ENCODE measurements around the gene GJC1.

DNA sequence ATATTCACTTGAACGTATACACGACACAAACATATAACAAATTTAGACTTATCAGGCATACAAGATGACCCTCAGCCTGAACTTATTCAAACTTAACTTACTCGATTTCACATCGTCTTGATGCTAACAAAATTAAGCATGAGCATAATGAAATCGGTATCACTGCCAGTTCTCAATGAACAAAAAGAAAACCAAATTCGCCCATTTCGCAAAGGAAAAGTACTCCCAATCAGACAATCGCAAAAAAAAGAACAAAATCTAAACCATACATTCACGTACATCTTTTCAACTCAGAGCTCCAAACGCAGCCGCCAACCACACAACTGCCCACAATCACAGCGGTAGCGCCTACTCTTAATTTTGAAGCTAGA is 1.1 kb downstream of the GJC1 start:
- RRBS, result no CpG with 5 or more reads among the region's 13 CpGs

DNA sequence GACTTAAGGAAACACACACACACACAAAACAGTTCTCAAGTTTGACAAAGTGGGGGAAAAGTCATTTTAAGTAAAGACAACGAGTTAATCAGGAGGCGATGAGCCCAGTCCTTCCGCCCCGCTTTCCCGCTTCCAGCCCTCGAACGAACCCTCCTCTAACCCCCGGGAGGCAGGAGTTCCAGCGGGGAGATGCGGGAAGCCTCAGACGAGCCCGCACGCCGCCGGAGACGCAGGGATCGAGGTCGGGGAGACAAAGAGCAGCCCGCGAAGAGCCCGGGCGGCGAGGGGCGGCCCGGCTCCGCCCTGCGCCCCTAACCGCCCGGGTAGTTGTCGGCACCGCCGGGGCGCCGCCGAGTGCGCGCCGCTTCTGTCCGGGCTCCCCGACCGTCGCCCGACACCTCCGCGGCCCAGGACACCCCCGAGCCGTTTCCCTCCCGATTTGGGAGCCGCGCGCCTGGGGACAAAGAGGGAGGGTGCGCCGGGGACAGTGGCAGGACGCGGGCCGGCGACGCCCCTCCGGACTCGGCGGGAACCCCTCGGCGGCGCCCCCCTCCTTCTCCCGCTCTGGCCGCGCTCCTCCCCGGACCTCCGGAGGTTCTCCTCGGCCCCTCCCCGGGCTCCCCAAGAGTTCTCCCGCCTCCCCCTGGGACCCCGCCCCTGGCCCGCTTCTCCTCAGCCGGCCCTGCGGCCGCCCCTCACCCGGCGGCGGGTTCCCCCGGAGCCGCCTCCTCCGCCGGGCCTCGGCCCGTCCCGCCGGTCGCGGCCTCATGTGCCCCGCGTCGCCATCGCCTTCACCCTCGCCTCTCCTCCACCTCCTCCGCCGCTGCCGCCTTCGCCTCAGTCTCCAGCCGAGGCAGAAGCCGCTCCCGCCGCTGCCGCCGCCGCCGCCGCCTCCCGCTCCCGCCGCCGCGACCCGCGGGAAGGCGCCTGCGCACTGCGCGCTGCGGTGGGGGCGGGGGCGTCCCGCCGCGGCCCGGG is at the start of gene GJC1:
Gene GJC1 (minus strand): TSS at position 925 of the 978 bp plus-strand sequence.
- RRBS, result 1% methylated on average over 41 of the region's 126 CpGs

GRCh38 chr17:44969457-44969853 is 1.4 kb upstream of the C1QL1 start:
- RRBS, result 87% methylated on average over 3 of the region's 13 CpGs

DNA sequence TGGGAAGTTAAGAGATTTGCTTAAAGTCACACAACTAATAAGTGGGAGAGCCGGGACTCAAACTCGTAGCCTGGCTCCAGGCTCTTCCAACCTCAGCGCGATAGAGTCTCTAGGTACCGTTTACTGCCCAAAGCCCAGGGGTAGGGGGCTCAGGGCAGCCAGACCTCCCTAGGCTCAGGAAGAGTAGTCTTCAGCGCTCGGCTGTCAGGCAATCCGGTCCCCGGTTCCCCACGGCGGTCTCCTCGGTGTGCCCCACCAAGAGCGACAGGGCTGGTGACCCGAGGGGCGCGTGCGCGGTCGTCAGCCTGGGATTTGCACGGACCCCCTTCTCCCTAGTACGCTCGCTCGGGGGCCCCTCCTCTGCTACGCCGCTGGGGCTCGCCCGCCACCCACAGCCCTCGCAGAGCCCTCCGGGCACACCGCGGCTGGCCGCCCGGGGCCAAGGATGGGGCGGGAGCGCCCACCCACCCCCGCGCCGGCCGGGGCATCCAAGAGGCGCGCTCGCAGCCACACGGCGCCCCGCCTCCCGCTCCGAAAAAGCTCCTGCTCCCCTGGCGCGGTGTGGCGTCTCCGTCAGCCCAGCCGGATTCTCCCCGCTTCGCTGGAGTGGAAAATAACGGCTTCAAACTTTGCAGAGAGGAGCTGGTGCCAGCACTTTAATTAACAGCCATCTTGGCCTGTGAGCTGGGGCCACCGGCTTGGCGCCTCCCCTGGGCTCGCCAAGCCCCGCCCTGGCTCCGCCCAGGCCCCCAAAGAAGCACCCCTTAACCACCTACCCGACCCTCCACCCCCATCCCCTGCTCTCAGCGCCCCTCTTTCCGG is 2.1 kb upstream of the C1QL1 start:
- RRBS, result 35% methylated on average over 16 of the region's 63 CpGs

DNA sequence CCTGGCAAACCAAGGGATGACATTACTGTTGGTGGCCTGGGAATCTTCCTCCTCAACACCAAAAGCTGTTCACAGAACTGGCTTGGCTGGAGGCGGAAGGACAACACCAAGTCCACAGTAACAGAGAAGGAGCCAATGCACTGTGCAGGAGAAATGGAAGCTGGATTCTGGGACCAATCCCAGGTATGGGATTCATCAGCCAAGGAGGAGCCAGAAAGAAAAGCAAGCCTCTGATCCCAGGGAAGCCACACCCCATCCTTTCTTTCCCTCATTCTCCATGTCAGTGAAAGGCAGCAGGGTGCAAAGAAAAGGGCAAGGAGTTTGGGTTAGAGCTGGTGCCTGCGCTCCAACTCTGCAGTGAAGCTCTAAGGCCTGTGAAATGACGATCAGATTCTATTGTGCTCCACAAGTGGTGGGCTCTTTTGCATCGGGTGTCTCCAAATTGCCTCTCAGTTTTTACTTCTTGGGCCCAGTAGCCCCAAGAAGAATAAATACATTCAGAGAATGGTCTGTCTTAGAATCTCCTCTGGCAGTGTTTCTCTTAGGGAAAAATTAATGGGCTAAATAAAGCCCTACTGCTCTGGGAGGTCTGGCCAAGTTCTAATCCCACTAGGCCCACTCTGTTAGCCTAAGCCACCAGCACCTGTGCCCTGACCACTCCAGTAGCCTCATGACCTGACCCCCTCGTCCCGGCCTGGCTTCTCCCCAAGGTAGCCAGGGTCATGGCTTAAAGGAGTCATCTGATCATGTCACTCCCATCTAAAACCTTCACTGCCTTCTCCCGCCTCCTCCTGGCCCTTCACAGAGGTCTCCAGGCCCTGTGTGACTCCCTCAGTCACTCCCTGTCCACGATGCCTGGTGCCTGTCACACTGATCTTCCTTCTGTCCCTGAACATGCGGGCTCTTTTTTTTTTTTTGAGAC is 10.8 kb downstream of the DCAKD start:
- RRBS, result no CpG with 5 or more reads among the region's 9 CpGs

DNA sequence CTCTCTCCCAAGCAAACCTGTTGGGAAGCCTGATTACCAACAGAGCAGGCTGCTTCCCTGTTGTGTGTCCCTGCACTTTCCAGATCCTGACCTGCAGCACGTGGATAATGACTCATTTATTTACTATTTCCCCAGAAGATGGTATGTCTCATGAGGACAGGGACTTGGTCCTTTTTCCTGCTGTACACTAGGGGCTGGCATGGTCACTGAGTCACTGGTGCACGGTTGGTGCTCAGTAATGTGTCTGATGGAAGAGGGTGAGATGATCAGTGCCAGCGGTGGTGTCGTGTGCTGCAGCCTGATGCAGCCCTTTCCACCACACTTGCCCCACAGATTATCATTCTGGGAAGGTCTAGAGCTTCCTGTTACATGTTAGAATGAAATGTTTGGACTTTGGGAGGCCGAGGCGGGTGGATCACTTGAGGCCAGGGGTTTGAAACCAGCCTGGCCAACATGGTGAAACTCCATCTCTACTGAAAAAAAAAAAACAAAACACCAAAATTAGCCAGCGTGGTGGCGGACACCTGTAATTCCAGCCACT is 31.0 kb downstream of the NMT1 start:
- RRBS, result no CpG with 5 or more reads among the region's 8 CpGs

GRCh38 chr17:45093556-45093779 is 32.4 kb downstream of the NMT1 start:
- RRBS, result no CpG with 5 or more reads among the region's 4 CpGs

- RRBS, result no CpG with 5 or more reads among the region's 6 CpGs
These were observed 21.0 kb downstream of the PLCD3 start for GRCh38 chr17:45111257-45111762.

- RRBS, result no CpG with 5 or more reads among the region's 22 CpGs
These were observed 2.6 kb downstream of the PLCD3 start for GRCh38 chr17:45129302-45130566.

DNA sequence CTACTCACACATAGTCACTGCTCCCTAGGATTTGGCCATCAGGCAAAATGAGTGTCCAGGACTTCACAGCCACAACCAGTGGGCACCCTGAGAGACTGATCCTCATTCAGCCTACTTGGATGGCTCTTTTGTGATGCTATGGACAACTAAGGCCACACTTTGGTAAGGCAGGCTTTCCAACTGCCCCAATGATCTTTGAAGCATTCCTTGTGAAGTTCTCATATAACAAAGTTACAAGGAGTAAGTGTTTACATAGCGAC is 3.6 kb upstream of the HEXIM2 start:
- RRBS, result no CpG with 5 or more reads among the region's 1 CpG

- RRBS, result no CpG with 5 or more reads among the region's 5 CpGs
These were observed 8.8 kb downstream of the HEXIM2 start for GRCh38 chr17:45170514-45170787.

DNA sequence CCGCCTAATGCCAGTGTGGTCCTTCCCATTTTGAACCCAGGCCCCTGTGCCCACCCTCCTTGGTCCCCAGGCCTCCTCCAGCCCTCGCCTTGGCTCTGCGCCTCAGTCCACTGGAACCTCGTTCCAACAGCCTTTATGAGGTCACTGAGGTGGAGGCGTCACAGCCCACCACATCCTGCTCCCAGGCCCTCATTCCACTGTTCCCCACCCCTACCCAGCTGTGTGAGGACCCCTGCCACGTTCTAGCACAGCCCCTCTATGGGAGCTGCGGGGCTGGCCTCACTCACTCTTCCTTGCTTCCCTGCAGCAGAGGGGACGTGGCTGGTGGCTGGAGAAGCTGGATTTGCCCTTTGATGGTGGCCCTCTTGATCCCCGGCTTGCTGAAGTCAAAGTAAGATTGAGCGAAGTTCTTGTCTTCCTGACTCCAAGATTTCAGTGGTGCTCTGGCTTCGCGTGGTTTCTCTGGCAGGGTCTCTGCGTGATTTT is 7.0 kb downstream of the SPATA32 start:
- RRBS, result no CpG with 5 or more reads among the region's 13 CpGs

GRCh38 chr17:45256119-45257038 is 5.5 kb downstream of the SPATA32 start:
- RRBS, result no CpG with 5 or more reads among the region's 17 CpGs

DNA sequence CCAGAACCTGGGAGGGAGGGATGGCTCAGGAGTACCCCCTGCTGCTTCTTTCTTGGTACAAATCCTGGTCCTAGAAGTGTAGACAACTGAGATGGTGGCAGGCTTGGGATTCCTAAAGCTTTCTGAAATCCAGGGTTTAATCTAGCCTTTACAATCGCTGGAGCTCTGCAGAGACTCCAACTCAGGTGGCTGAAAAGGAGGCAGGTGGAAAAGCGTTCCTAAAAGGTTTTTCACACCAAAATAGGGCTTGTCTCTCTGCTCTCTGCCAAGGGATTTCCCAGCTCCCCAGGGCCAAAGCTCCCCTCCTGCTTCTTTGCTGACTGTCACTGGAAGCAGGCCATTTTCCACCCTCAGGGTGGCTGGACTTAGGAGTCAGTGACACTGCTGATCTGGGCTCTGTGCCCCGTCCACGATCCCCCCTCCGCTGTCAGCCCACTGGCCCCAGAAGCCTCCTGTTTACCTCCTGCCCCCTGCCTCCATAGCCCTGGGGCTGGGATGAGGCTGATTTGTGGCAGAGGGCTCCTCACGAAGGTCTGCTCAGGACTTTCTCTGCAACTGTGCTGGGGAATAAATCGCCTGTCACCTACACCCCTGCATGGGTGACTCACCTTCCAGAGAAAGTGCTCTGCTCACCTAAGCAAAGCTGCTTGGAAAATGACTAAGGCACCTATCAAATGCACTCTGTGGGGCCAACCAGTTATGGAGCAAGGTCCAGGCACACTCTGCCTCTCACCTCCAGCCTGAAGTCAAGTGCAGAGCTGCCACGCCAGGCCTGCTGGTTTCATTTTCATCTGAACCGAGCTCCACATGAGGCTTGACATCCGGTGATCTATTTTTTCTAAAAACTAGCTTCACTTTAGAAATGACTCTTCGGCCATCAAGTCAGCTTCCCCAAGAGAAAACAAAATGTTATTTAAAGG is 5.0 kb downstream of the MAP3K14 start:
- RRBS, result no CpG with 5 or more reads among the region's 11 CpGs

DNA sequence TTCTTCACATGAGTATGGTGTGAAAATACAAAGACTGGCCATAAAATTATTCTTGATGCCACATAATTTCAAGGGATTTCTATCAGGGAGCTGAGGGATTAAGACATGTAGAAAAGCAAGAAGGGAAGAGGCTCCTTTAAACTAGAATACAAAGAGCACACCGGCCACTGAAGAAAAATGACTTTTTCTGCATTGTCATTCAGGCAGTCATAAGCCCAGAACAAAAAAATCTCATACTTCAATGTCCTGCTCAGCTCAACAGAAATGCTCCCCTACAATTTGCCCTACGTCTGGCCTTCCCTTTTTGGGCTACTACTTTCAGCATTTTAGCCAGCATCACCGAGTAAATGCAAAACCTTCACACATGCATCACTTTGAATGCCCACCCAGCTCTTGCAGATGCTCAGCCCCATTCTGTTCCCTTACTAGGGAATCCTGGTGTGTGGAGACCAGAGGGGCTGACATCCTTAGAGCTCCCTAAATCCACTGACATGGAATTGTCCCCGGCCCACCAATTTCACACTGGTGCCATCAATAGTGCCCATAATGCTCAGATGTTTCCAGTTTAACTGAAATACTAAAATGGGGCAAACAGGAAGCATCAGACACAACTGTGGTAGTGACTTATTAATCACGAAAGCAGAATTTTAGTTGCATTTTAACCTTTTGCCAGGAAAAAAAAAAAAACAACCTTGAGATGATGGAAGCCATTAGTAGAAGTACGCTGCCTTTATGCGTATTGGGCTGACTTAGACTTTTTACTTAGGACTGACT is 2.7 kb downstream of the MAP3K14 start:
- RRBS, result no CpG with 5 or more reads among the region's 7 CpGs

DNA sequence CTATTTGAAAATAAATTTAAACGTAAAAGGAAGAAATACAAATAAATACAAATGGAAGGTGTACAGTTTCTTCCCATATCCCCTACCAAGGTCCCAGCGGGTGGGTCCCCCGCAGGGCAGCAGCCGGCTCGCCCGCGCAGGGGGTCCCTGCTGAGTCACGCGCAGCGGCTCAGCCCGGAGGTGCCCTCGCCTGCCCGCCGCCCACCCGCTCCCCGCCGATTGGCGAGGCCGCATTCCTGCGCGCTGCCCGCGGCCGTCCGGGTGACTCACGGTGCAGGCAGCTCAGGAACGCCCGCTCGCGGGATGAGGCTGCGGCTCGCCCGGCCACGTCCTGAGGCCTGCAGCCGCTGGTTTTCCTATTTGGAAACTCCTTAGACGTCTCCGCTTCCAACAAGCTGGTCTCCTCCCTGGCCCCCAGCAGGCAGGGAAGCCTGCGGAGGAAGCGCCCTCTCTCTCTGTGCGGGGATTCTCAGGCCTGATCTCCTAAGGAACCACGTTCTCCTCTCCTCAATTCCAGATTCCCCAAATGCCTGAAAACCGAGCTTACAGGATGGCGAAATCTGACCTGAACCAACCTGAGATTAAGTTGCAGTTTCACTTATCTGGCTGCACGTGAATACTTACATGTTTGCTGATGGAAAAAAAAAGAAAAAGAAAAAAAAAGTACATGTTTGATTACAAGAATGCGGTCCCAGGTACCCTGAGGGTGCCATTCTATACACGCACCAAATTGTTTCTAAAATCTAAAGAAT is 54.9 kb upstream of the MAP3K14 start:
- RRBS, result under 1% methylated on average over 27 of the region's 46 CpGs

DNA sequence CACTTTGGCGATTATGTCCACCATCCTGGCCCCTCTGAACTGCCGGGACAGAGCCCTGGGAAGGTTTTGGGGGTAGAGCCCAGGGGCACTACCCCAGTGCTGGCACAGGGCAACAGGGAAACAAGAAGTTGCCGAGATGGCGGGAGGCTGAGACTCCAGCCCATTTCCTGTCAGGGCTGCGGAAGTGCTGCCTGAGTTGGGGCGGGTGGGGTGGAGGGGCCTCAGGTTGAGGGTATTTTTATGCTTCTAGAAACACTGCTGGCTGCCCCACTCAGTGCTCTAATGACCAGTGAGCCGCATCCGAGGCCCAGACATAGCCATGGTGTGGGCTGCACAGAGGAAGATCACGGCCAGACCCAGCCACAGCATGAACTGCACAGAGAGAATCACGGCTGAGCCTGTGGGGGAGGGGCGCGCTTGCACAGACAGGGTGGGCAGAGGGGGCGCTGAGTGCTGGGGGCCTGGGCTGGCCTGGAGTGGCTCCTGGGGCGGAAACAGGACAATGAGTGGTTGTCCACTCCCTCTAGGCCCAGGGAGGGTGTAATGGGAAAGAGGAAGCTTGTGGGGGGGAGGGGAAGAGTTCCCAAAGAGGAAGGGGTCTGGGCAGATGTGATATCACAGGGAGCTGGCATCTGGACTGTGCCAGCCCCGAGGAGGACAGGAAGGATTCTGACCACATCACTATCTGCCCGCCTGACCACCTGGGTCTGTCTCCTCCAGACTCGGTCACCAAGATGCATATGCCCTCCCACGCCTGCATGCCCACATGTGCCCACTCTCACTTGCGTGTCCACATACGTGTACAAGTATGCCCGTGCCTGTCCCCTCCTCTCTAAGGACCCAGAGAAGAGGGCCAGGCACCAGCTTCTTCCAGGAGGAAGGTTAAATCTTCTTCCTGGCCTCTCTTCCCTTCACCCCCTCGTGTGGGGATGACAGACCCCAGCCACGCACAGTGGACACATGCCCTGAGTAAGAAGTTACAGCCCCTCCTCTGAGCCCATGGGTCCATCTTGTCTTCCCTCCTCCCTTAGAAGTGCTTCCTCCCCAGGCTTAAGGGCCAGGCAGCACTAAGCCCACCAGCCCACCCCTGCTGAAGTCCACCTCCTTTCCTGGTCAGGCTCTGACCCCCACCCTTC is 22.0 kb downstream of the ARHGAP27 start:
- RRBS, result 93% methylated on average over 1 of the region's 23 CpGs

DNA sequence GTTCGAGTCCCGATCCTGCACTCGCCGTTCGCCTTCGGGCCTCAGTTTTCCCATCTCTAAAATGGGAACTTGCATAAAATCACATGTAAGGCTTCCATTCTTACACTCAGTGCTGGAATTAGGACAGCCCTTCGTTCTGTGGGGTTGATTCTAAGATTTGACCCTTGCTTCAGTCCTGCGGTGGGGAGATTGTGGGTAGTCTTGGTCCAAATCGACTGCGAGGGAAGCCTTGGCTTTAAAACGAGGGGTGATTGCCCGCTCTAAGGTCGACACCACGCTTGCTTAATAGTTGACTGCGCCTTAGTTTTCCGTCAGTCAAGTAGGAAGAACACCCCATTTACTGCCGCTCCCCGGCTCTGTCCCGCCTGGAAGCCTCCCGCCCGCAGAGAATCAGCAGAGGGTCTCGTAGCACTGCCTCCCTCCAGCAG is 2.3 kb downstream of the ARHGAP27 start:
- RRBS, result no CpG with 5 or more reads among the region's 22 CpGs

DNA sequence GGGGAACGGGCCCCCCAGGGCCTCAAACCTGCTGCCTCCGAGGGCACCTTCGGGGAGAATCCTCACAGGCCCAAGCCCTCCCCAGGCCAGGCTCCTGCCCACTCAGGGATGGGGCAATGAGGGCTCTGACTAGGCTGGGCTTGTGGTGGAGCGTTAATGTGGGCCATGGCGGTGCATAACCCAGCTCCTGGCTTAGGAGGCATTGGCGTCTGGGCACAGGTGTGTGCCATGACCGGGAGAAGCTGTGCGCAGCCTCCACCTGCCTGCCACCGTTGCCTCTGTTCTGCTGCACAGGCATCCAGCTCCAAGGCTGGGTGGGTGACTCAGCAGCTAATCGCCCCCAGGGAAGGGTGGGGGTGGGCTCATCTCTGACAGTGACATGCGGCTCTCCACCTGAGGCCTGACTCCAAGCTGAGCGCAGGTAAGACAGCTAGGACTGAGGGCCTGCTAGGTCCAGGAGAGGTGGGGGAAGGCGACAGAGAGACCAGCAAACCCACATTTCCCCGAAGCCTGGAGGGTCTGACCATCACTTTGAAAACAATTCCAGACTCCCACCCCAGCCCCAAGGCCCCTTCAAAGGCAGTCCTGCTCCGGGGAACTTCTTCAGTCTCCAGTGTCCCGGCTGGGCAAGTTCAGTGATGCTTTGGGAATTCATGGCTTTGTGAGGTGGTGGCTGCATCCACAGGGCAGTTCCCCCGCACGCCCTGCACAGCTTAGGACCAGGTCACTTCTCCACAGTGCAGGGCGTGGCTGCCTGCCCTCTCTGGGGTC is 3.6 kb upstream of the ARHGAP27 start:
- RRBS, result no CpG with 5 or more reads among the region's 19 CpGs

DNA sequence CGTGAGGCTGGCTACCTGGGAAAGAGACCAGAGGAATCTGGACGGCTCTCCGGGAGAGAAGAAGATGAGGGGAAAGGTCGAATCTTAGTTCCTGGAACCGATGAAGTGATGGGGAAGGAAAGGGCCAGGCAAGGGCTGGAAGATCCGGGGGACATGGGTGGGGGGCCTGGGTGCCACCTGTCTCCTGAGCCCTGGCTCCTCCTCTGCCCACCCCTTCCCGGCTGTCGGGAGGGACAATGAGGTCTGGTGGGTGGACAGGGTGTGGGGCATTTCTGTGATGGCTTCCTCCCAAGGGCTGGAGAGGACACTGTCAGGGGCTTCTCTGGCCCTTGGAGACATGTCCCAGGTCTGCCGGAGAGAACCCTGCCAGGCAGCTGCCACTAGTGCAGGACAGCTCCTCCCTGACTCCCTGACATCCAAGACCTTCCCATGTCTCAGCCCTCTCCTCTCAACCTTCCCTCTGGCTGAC is 9.2 kb upstream of the ARHGAP27 start:
- RRBS, result no CpG with 5 or more reads among the region's 9 CpGs